ENCODE measurements around the genes POTEH, CCT8L2, TMEM121B and BID.

GRCh38 chr22:15689721-15690108, at the start of gene POTEH:
Gene POTEH (plus strand): TSS chr22:15690026.
CAGE:
- cytosol, long polyA minus RNA: no peak
- cytosol, long polyA plus RNA: no peak
- long polyA plus RNA: no peak
- nucleus, long polyA minus RNA: no peak
- nucleus, long polyA plus RNA: no peak

DNA sequence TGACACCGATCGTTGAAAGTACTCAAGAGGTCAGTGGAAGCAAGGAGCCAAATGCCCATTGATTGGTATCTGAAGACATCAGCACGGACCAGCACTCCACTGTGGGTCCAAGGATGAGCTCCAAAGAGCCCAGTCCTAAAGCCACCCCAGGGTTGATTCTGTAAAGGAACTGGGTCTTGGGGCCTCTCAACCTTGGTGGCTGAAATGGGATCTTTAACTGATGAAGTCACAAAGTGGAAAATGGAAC, at the start of gene CCT8L2:
CCT8L2 (minus strand) TSS at position 191 of the 247 bp plus-strand sequence.
CAGE:
- cytosol, long polyA minus RNA: no peak
- cytosol, long polyA plus RNA: no peak
- long polyA plus RNA: no peak
- nucleus, long polyA minus RNA: no peak
- nucleus, long polyA plus RNA: no peak

GRCh38 chr22:16717945-16718311, 107.3 kb downstream of the XKR3 start:
CAGE:
- cytosol, long polyA minus RNA: no peak
- cytosol, long polyA plus RNA: no peak
- long polyA plus RNA: no peak
- nucleus, long polyA minus RNA: no peak
- nucleus, long polyA plus RNA: no peak

DNA sequence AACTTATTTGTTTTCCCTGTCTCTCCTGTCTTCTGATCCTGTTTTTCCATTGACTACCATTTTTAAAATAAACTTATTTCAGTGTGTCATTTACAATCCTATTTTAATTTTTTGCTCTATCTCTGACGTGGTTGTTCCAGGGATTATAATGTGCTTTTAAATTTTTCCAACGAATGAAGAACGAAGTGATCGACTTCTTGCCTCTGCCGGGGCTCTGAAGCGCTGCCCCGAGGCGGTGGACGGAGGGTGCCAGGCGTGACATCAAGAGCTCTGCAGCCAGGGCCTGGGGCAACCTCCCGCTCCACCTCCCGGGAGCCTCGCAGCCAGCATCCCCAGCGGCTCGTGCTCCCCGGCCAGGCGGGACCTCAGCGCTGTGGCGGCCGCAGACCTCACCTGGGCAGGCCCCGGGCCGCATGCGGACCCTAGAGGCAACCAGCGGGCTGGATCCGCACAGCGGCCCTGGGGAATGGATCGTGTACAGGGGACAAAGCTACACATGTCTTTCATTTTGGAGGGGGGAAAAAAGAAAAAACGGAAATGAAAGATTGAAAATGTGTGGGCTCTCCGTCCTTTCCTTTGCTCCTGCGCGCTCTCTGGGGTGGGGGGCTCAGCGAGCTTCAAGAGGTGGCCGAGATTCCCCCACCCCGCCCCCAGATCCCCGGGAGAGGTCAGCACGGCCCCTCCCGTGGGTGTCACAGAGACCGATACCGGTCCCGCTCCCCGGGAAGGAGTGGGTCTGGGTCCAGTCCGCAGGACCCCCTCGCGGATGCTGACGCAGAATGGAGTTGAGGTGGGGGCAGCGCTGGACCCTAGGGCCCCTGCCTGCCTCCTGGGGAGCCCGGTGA, 28.1 kb upstream of the GAB4 start:
CAGE:
- cytosol, long polyA minus RNA: no peak
- cytosol, long polyA plus RNA: no peak
- long polyA plus RNA: no peak
- nucleus, long polyA minus RNA: no peak
- nucleus, long polyA plus RNA: no peak

DNA sequence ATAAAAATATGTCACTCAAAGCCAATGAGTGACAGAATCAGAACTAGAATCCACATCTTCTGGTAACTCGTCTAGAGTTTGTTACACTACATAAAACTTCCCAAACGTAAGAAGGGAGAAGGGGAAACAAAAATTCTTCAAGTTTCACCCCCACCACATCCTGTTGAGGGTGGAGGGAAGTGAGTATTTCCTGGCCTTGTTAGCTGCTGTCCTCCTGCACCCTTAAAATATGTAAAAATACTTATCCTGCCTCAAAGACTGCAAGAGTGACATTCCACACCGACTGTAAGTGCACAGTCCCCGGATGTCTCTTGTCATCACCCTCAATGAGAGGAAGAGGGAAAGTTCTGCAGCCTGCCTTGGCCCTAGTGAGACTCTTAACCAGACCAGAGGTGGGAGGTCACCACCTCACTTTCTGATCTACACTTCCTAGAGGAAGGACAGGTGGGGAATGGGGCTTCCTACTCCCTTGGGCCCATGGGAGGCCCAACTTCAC, 3.3 kb downstream of the TMEM121B start:
CAGE:
- cytosol, long polyA minus RNA: no peak
- cytosol, long polyA plus RNA: no peak
- long polyA plus RNA: no peak
- nucleus, long polyA minus RNA: no peak
- nucleus, long polyA plus RNA: no peak

GRCh38 chr22:17120714-17122080, at the start of gene TMEM121B:
Gene TMEM121B (minus strand): TSS chr22:17121360.
CAGE:
- cytosol, long polyA minus RNA: no peak
- cytosol, long polyA plus RNA: no peak
- long polyA plus RNA: no peak
- nucleus, long polyA minus RNA: no peak
- nucleus, long polyA plus RNA: no peak

CAGE:
- cytosol, long polyA minus RNA: no peak
- cytosol, long polyA plus RNA: no peak
- long polyA plus RNA: no peak
- nucleus, long polyA minus RNA: no peak
- nucleus, long polyA plus RNA: no peak
Observed at GRCh38 chr22:17203096-17203558, 16.1 kb downstream of the ADA2 start.

CAGE:
- cytosol, long polyA minus RNA: no peak
- cytosol, long polyA plus RNA: no peak
- long polyA plus RNA: no peak
- nucleus, long polyA minus RNA: no peak
- nucleus, long polyA plus RNA: no peak
Observed at GRCh38 chr22:17430556-17430887, 61.3 kb downstream of the CECR2 start.

CAGE:
- cytosol, long polyA minus RNA: no peak
- cytosol, long polyA plus RNA: no peak
- long polyA plus RNA: no peak
- nucleus, long polyA minus RNA: no peak
- nucleus, long polyA plus RNA: no peak
Observed at GRCh38 chr22:17580442-17580946, 17.2 kb downstream of the SLC25A18 start.

CAGE:
- cytosol, long polyA minus RNA: no peak
- cytosol, long polyA plus RNA: no peak
- long polyA plus RNA: no peak
- nucleus, long polyA minus RNA: no peak
- nucleus, long polyA plus RNA: no peak
Observed at GRCh38 chr22:17732374-17733293, 41.6 kb downstream of the BID start.

DNA sequence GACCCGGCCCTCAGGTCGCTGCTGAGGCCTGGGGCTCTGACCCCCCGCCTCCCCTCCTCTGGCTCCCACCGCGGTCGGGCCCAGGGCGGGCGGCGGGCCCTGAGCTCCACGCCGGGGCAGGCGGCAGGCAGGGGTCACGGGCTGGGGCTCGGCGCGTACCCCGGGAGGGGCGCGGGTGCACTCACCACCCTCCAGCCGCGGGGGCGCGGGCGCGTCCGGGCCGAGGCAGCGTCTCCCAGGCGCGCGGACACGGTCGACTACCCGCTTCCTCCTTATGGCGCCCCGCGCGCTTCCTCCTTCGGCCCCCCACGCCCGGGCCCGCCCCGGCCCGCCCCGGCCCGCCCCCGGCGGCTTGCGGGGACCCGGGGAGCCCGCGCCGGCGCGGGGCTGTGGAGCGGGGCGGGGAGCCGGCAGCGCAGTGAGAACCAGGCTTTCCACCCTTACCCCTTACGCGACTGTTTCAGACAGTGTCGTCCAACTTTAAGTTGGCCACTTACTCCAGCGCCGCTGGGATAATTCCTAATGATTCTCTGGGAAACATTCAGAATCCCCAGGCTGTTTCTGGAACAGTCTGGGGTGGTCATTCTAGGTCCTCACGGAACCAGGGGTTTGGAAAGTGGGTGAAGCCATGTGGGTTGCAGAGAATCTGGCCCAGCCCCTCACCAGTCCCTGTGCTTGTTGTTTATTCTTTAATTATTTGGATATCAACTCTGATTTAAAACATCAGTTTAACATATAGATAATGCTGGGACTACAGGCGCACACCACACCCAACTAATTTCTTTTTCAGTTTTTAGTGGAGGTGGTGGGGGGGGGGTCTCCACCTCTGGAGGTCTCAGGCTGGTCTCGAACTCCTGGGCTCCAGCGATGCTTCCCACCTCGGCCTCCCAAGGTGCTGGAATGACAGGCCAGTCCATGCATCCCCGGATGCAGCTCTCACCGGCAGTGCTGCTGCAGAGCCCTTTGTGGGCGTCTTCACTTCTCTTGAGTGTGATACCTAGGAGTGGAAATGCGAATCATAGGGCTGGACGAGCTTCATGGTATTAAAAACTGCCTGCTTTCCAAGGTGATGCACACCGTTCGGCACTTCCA, at the start of gene BID:
BID (minus strand) TSS at position 274 of the 1,092 bp plus-strand sequence.
CAGE:
- cytosol, long polyA minus RNA: start-site peak on the minus strand centred at position 273 of the sequence, 9 bp wide, 87 reads
- cytosol, long polyA plus RNA: start-site peak on the minus strand centred at position 285 of the sequence, 32 bp wide, 383 and 170 reads in 2 replicates
- long polyA plus RNA: start-site peak on the minus strand centred at position 268 of the sequence, 65 bp wide, 1,018 and 1,044 reads in 2 replicates
- nucleus, long polyA minus RNA: no peak
- nucleus, long polyA plus RNA: start-site peak on the minus strand centred at position 279 of the sequence, 43 bp wide, 204 and 242 reads in 2 replicates

DNA sequence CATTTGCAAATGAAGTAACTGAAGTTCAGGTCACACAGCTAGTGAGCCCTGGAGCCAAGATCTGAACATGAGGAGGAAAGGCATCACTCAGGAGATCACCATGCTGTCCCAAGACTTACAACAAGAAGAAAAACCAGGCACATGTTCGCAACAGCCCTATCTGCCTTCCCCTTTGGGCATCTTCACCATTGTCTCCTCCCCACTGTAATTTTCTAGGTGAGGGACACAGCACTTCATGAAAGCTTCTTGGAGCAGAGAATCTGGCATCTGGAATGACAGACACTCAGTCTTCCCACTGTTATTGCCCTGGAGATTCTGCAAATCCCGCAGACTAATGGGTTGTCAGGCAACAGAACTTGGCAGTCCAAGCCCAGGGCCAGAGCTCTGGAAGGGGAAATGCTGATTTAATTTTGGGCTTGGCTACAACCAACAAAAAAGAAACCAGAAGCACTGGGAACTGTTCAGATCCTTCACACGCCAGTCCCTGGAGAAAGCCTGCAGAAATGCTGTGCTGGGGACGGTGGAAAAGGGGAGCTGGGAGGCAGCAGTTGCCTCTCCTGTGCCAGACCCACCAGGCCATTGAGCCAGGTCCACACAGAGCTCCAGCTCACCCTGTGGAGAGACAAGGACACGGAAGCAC, 71.5 kb upstream of the BID start:
CAGE:
- cytosol, long polyA minus RNA: no peak
- cytosol, long polyA plus RNA: no peak
- long polyA plus RNA: no peak
- nucleus, long polyA minus RNA: no peak
- nucleus, long polyA plus RNA: no peak

CAGE:
- cytosol, long polyA minus RNA: no peak
- cytosol, long polyA plus RNA: no peak
- long polyA plus RNA: no peak
- nucleus, long polyA minus RNA: no peak
- nucleus, long polyA plus RNA: no peak
Observed at GRCh38 chr22:17901581-17902424, 122.6 kb downstream of the MICAL3 start.

GRCh38 chr22:17902425-17903065, 121.8 kb downstream of the MICAL3 start:
CAGE:
- cytosol, long polyA minus RNA: no peak
- cytosol, long polyA plus RNA: no peak
- long polyA plus RNA: no peak
- nucleus, long polyA minus RNA: no peak
- nucleus, long polyA plus RNA: no peak

GRCh38 chr22:17919970-17921096, 104.0 kb downstream of the MICAL3 start:
CAGE:
- cytosol, long polyA minus RNA: no peak
- cytosol, long polyA plus RNA: no peak
- long polyA plus RNA: no peak
- nucleus, long polyA minus RNA: no peak
- nucleus, long polyA plus RNA: no peak

GRCh38 chr22:17954248-17954914, 70.0 kb downstream of the MICAL3 start:
CAGE:
- cytosol, long polyA minus RNA: no peak
- cytosol, long polyA plus RNA: no peak
- long polyA plus RNA: no peak
- nucleus, long polyA minus RNA: no peak
- nucleus, long polyA plus RNA: no peak

CAGE:
- cytosol, long polyA minus RNA: no peak
- cytosol, long polyA plus RNA: no peak
- long polyA plus RNA: no peak
- nucleus, long polyA minus RNA: no peak
- nucleus, long polyA plus RNA: no peak
Observed at GRCh38 chr22:18055824-18056721, 21.7 kb upstream of the PEX26 start.

GRCh38 chr22:18066182-18066865, 11.5 kb upstream of the PEX26 start:
CAGE:
- cytosol, long polyA minus RNA: no peak
- cytosol, long polyA plus RNA: no peak
- long polyA plus RNA: no peak
- nucleus, long polyA minus RNA: no peak
- nucleus, long polyA plus RNA: no peak

DNA sequence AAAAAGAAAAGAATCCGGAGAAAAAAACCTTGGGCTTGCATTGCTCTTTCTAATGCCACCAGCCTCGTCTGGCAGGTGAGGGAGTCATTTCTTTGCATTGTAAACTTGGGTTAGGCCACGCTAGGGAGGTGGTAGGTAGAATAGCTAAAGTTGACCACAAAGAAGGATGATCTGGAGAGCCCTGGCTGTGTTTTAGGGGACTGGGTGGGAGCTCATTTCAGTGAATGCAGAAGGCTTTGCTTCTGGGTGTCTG, 1.3 kb downstream of the PEX26 start:
CAGE:
- cytosol, long polyA minus RNA: no peak
- cytosol, long polyA plus RNA: no peak
- long polyA plus RNA: no peak
- nucleus, long polyA minus RNA: no peak
- nucleus, long polyA plus RNA: no peak

DNA sequence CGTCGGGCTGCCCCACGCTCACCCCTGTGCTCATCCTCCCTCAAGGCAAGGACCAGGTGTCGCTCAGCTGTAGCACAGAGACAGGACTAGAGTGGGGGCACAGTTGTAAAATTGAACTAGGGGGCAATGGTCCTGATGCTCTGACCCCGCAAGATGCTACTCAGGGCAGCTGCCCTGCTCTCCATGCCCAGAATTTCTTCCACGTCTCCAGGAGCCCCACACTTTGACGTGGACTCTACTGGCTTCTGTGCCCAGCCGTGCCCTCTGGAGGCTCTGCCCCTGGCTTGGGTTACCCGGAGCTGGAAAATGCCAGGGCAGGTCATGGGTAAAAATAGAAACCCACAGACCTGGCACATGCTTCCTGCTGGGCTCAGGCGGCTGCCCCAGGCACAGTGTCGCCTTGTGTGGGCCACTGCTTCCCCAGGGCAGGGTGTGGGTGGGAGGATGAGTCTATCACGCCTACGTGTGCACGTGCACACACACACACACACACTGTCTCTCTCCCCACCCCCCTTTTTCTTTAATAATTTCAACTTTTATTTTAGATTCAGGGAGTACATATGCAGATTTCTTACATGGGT, 9.1 kb downstream of the TUBA8 start:
CAGE:
- cytosol, long polyA minus RNA: no peak
- cytosol, long polyA plus RNA: no peak
- long polyA plus RNA: no peak
- nucleus, long polyA minus RNA: no peak
- nucleus, long polyA plus RNA: no peak

Measured in keratinocyte (primary cell).